ENCODE measurements around the genes MRPL20 and FNDC10.

- PRO-cap, result no peak
- RRBS, 2 experiments, result no CpG with 5 or more reads among the region's 11 CpGs
Observed at GRCh38 chr1:1395201-1395561, 4.0 kb downstream of the CCNL2 start.

- PRO-cap, result bidirectional peak, plus-strand start at chr1:1407377, minus-strand start at chr1:1407247; bidirectional peak, plus-strand start at chr1:1407981, minus-strand start at chr1:1407813
- RRBS, 2 experiments, result 2 to 4% methylated on average over 20 to 25 of the region's 108 CpGs
Observed at GRCh38 chr1:1407120-1408264, at the start of gene MRPL20. MRPL20 (minus strand) TSS chr1:1407293.

- PRO-cap, result no peak
- RRBS, 2 experiments, result no CpG with 5 or more reads among the region's 22 CpGs
Observed at GRCh38 chr1:1505324-1505857, 6.6 kb upstream of the ATAD3A start.

GRCh38 chr1:1543419-1544305 lies 3.2 kb upstream of the TMEM240 start:
- PRO-cap, result no peak
- RRBS, 2 experiments, result no CpG with 5 or more reads among the region's 40 CpGs

DNA sequence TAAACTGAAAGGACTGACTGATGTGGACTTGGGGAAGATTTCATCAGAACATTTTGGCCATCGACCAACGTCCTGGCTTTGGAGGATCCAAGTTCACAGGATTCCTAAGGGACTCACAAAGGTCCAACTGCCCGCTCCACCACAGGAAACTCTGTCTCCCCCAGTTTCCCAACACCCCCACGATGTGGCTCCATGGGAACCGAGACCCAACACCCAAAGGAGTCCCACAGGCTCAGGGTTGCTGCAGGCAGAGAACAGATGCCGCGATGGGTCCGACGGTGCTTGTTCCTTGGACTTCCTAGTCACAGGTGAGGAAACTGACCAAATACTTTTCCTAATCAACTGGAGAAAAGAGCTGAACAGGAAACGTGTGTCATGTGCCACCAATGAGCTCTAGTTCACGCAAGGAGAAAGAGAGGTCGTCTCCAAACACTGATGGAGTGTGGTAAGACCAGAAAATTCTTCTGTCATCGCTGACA lies 9.2 kb downstream of the SSU72 start:
- PRO-cap, result no peak
- RRBS, 2 experiments, result no CpG with 5 or more reads among the region's 13 CpGs

DNA sequence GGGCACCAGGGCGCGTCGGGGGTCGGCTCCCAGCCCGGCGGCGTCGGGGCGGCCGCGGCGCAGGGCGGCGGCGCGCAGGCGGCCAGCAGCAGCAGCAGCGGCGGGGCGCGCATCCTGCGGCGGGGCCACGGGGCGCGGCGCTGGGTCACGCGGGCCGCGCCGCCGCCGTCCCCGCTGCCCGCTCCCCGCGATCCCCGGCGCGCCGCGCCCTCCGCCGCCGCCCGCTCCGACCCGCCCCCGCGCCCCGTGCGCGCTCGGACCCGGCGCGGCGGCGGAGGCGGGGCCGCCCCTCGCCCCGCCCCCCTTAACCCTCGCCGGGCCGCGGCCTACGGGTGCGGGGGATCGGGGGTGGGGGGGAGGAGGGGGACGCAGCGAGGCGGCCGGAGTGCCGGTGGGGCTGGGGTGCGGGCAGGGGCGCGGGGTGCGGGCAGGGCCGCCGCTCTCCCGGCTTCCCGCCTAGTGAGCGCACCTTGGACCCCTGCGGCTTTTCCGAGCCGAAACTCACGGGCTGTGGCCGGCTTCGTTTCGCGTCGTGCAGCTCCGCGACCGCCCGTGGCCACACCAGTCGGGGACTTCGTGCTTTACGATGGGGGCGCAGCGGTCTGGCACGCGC lies at the start of gene FNDC10:
TSS of gene FNDC10 (minus strand) at position 233 of the 613 bp plus-strand sequence.
- PRO-cap, result no peak
- RRBS, 2 experiments, result 1 to 3% methylated on average over 43 to 64 of the region's 105 CpGs

DNA sequence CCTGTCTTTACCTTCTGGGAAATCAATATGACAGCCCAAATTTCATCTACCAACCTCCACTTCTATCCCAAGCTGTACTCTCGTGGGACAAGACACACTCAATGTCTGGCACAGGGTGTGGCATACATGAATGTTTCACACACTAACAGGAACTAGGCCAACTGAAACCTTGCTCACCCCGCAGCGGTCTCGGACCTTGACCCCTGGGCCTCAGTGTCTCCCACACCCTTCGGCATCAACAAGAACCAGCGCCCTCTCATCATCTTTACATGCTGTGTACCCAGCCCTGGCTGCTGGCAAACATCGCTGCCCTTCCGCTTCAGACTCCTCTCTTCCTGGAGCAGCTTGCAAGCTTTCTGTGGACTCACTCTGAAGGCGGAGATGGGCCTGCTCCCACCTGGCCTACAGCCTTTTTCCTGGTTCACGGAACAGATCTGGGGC lies 10.6 kb downstream of the CDK11B start:
- PRO-cap, result no peak
- RRBS, 2 experiments, result no CpG with 5 or more reads among the region's 10 CpGs

DNA sequence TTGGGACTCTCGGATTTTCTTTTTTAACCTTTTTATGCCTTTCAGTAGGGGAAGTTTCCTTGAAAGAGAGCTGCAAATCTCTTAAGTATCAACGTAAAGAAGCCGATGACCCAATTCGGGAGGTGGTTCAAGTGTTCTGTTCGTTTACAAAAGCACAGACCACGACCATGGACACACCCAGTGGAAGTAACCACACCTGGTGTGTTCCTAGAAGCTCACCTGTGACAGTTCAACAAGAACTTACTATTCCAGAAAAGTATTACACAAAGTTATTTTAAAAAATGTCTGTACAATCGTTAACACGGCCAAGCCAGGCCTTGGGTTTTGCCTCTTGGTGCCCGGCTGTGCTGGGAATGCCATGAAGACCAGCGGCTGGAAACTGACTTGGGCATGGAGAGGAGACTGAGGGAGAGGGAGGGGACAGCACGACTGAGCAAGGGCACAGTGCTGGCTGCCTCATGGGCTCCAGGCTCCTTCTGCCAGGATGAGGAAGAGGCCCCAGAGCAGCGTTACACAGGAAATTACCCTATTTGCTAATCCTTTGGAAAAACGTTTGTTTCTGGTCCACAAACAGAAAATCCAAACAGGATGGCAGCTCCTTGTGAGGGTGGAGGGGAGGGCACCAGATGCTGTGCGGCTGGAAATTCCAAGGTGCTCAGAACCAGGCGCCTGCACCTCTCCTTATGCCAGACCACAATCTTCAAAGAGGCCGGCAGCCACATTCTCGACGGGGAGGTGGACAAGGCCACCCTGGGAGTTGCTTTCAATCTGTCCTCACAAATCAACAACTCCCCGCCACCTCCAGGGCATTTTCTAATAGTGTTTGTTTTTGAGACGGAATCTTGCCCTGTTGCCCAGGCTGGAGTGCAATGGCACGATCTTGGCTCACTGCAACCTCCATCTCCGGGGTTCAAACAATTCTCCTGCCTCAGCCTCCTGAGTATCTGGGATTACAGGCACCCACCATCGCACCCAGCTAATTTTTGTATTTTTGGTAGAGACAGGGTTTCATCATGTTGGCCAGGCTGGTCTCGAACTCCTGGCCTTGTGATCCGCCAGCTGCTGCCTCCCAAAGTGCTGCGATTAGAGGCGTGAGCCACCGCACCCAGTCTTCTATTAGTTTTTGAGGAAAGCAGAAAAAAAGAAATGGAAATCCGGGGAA lies 4.2 kb upstream of the CDK11B start:
- PRO-cap, result no peak
- RRBS, 2 experiments, result no CpG with 5 or more reads among the region's 29 CpGs

DNA sequence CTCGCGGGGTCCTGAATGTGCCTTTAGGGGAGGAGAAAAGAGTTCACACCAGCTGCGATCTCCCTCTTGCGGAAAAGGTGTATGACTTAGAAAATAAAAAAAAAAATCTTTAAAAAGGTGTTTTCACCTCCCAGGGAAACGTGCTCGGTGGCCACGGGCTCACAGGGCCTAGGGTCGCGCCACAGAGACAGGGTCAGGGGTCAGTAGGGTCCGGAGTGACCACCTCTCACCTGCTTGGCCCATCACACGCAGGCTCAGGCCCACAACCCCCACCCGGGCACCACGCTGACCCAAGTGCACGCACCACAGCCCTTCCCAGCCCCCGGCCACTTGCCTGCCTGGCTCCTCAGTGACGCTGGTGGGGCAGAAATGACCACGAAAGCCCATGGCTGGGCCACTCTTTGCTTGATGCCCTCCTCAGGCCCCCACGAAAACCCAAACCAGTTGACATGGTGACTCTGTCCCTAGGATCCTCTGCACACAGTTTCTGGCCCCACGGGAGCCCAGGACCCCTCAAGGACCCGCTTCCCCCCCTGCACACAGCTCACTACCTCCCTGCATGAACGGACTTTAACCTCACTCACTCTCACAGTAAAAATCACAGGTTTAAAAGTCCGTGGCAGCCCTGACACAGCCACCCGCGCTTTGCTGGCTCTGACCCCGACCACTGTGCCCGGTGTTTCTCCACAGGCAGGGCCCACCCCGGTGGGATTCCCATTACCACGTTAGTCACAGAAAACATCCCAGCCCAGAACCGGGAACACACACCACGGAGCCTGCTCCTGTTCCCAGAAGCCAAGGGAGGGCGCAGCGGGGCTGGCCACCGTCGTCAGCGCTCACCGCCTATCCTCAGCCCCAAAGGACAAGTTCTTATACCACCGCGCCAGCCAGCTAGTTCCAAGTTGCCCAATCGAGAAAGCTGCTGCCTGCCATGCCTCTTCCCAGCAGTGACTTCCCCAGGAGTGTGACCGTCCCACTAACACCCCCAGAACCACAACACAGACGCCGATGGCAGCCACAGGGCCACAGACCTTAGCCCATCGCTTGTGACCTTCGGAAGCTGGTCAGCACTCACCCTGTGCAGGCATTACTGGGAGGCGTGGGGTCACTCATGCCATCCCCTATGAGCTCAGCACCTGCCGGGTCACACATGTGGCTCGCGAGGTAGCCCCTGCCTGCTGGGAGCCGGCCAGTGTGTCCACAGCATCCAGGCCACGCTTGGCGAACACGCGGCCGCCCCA lies 20.6 kb downstream of the NADK start:
- PRO-cap, result no peak
- RRBS, 2 experiments, result 81 to 90% methylated on average over 12 of the region's 54 CpGs

GRCh38 chr1:1782338-1783499 lies 4.4 kb upstream of the NADK start:
- PRO-cap, result no peak
- RRBS, 2 experiments, result 16 to 22% methylated on average over 8 of the region's 45 CpGs

- PRO-cap, result no peak
- RRBS, 2 experiments, result no CpG with 5 or more reads among the region's 9 CpGs
Observed at GRCh38 chr1:1813177-1813675, 35.0 kb upstream of the NADK start.

GRCh38 chr1:1832197-1832910 lies 54.1 kb upstream of the NADK start:
- PRO-cap, result no peak
- RRBS, 2 experiments, result no CpG with 5 or more reads among the region's 9 CpGs

DNA sequence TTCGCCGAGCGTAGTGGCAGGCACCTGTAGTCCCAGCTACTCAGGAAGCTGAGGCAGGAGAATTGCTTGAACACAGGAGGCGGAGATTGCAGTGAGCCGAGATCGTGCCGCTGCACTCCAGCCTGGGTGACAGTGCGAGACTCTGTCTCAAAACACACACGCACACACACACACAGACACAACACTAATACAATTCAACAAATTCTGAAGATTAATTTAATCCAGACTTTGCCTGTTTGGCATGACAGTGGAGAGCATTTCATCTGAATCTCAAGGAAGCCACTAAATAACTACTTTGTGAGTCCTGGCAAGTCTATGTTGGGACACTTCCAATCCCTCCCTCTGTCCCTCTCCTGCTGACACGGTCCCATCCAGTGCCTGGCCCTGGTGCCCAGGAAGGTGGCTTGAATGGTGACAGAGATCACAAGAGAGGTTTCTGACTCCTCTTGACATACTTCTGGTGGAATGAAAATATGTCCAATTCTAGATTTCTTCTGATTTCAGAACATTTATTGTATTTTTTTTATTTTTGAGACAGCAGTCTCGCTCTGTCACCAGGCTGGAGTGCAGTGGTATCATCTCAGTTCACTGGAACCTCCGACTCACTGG lies 50.4 kb downstream of the GNB1 start:
- PRO-cap, result no peak
- RRBS, 2 experiments, result no CpG with 5 or more reads among the region's 12 CpGs

GRCh38 chr1:1959608-1960370 lies 40.7 kb upstream of the TMEM52 start:
- PRO-cap, result no peak
- RRBS, 2 experiments, result no CpG with 5 or more reads among the region's 30 CpGs

- PRO-cap, result no peak
- RRBS, 2 experiments, result 58 to 62% methylated on average over 13 to 20 of the region's 42 CpGs
Observed at GRCh38 chr1:2025498-2026198, 6.5 kb downstream of the GABRD start.

GRCh38 chr1:2044652-2045386 lies 5.4 kb upstream of the PRKCZ start:
- PRO-cap, result no peak
- RRBS, 2 experiments, result 6 to 7% methylated on average over 42 to 50 of the region's 70 CpGs

DNA sequence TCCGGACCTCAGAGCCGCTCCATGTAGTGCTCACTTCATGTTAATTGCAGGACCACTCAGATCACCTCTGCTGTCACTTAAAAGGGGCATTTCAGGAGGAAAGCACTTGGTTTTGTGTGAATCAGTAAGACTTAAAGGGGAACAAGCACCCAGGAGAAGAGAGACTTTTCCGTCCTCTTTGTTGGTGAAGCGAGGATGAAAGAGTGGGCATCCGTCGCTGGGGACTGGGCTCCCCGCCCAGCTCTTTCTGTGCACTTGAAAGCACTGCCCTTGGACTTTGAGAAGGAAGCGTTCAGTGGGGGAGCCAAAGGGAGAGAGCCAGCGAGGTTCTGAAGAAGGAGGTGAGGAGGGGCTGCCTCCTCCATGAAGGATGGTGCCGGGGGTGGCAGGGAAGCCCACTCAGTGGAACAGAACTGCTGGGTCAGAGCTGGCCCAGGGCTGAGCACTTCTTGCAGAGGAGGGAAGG lies 56.5 kb downstream of the FAAP20 start:
- PRO-cap, result no peak
- RRBS, 2 experiments, result 0% methylated on average over 1 of the region's 10 CpGs; no CpG with 5 or more reads in 1 of the 2 experiments

DNA sequence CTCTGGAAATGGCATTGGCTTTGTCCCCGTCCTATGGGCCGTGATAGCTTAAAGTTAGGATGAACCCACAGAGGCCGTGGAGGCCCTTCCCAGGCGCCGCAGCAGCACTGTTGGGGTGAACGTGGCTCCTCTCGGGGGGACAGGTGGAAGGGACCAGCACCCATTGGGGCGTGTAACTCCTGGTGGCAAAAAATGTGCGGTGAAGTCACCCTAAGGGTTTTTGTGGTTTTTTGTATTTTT lies 27.3 kb downstream of the FAAP20 start:
- PRO-cap, result no peak
- RRBS, 2 experiments, result no CpG with 5 or more reads among the region's 9 CpGs

GRCh38 chr1:2187589-2188346 lies 6.8 kb downstream of the FAAP20 start:
- PRO-cap, result no peak
- RRBS, 2 experiments, result 87 to 89% methylated on average over 1 of the region's 27 CpGs

GRCh38 chr1:2231559-2232411 lies 3.7 kb downstream of the SKI start:
- PRO-cap, result no peak
- RRBS, 2 experiments, result 52% methylated on average over 3 of the region's 32 CpGs; no CpG with 5 or more reads in 1 of the 2 experiments